NB4 (cell line): ENCODE data around the genes MS4A10 and TMEM109.

DNA sequence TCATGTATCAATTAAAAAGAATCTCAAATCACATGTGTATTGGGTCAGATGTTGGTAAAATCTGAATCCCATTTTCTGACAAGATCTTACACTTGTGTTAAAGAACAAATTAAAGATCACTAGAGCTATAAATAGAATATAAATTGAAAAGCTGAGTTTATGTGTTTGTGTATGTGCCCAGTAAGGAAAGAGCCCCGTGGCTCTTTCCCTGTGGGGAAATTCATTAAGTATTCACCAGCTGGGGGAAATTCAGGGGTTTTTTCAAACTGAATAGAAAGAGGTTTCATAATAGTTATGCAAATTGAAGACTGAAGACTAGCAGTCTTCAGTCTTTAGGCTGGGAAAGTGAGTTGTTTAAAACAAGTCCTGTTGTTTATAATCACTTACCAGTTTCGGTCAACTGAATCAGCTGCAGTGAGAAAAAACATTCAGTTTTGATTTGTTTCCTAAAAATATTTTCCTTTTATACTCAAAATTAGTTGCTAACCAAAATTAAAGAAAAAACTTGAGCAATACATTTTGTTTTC, 11.3 kb upstream of the MS4A7 start:
- RRBS = no CpG with 5 or more reads among the region's 2 CpGs

DNA sequence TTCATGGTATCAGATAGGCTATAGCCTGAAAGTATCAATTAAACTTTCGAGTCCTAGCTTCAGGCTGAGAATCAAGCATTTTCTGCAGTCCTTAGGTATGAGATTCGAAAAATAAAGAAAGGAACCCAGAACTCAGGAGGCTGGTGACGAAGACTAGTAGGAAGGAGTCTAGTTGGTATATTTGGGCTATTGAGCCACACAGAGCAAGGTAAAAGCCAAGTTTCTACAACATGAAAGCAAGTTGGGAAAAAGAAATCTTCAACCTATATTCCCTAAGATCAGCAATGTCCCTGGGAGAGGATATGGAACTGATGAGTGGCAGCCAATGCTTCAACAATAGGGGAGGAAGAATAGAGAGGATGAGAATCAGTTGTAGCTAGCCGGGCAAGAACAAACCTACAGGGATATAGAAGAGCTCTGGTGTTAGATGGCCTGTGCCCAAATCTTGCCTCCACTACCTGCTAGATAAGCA, 2.2 kb downstream of the MS4A7 start:
- RRBS = no CpG with 5 or more reads among the region's 4 CpGs

DNA sequence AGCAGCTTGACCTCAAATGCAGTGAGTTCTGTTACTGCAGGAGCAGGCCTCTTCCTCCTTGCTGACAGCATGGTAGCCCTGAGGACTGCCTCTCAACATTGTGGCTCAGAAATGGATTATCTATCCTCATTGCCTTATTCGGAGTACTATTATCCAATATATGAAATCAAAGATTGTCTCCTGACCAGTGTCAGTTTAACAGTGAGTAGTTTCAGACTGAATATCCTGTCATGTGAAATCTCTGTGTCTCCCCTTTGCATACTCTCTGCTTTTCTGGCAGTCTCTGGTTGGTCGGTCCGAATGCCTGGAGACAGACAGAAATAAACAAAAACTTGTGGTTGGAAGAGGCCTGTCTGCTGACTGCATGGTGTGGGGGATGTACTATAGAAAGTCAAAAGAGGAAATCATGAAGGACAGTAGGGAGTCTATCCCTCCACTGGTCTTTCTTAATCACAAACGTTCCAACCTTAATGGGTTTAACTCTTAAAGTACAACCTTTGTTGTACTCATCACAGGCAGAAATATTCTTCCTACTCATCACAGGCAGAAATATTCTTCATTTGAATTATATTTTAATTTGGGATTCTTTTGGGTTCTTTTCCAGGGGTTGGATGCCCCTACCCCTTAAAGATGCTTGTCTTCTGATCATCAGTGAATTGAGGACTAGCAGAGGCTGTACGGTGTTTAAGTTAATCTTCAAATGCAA, 6.7 kb upstream of the MS4A14 start:
- RRBS = no CpG with 5 or more reads among the region's 5 CpGs

DNA sequence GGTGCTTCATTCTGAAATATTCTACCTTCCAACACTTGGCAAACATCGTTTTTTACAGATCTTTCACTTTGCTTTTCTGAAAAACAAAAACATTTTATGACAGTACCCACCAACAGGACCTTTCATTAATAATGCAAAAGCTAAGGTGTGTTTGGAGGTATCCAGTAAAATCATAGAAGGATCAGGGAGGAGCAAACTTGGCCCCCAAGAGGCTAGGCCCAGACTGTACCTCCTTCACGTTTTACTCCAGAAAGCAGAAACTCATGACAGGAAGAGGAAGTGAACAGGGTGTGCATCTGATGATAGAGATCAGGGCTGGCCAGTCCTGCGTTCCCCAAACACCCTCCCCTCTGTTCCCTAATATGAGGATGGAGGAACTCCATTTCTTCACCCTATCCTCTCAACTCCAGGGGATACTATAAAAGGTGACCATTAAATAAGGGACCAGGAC, 10.3 kb upstream of the MS4A12 start:
- RRBS = no CpG with 5 or more reads among the region's 3 CpGs

DNA sequence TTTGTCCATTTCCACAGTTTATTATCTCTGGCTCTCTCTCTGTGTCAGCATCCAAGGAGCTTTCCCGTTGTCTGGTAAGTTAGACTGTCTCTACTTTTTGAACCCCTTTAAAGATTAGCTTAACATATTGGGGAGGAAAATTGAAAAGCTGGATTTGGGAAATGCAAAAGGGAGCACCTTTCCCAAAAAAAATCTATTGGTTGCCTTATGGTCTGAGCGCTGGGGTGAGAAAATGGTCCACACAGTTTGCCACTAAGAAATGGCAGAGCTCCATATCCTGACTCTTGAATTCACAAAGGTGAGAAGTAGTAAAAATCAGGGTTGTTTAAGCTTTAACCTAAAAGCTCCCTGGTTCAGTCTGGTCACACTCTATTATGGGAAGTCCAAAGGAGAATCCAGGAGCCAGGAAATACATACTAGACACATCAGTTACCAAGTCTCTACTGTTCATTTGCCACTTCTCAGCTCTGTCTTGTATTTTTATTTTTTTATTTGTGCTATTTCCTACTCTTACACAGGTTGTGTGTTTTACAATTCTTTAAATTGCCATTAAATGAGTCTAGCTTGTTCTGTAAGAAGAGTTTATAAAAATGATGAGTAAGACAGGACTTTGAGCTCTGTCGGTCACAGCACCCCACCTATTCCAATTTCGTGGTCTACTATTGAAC, 9.5 kb downstream of the MS4A12 start:
- RRBS = no CpG with 5 or more reads among the region's 4 CpGs

DNA sequence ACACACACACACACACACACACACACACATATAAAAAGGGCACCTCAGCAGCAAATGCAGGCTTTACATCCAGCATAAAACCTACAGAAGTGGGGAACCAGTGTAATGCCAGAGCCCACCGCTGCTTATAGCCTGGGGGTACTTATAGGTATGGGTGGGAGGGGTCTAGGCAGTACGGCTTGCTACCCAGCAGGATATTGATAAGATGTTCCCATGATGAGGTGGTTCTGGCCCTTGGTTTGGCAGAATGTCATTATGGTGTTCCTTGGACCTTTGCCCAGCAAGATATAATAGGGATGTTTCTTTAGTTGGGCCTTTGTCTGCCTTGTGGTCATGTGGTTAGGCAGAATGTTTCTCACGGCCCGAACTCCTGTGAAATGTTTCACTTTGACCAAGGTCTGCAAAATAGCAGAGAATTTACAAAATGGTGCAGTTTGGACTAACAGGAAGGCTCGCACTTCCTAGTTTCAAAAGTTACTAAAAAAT, 15.6 kb upstream of the MS4A8 start:
- RRBS = no CpG with 5 or more reads among the region's 5 CpGs

GRCh38 chr11:60784960-60785589, at the start of gene MS4A10:
Gene MS4A10, plus strand, starts transcription at chr11:60785333.
- RRBS = 72% methylated on average over 4 of the region's 13 CpGs

DNA sequence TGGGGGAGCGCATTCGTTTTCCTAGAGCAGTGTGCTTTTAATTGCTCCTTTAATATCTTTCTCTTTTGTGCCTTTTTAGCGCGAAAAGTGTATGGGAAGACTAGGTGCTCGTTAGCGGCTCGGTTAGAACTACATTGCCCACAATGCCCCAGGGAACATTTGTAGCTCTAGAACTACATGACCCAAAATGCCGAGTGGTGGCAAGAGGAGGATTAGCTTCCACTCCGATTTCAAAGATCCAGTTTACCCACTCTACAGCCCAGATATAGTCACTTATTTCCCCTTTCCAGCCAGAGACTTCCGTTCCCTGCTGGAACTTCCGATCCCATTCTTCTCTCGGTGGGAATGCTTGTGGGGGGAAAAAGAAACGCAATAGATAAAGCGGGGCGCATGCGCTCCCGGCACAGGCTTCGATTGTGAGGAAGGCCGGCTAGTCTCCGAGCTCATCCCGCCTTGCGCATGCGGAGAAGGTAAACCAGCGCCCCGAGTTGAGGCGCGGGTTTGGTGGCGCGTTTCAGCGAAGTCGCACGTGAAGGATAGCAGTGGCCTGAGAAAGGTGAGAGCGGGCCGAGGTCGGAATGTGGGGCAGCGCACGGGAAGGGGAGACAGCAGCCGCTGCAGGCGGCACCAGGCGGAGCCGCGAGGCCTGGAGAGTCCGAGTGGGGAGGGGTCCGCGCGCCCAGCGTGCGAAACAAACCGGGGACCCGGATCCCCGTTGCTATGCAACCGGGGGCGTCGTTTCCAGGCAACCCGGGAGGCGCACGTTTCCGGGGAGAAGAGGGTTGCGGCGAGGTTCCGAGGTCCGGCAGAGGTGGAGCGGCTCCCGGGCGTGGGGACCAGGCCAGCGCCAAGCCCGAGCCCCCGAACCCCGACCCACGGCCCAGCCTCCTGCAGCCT, at the start of gene TMEM109:
Gene TMEM109 (plus strand): TSS at position 446 of the 897 bp plus-strand sequence.
- RRBS = 0% methylated on average over 4 of the region's 70 CpGs

DNA sequence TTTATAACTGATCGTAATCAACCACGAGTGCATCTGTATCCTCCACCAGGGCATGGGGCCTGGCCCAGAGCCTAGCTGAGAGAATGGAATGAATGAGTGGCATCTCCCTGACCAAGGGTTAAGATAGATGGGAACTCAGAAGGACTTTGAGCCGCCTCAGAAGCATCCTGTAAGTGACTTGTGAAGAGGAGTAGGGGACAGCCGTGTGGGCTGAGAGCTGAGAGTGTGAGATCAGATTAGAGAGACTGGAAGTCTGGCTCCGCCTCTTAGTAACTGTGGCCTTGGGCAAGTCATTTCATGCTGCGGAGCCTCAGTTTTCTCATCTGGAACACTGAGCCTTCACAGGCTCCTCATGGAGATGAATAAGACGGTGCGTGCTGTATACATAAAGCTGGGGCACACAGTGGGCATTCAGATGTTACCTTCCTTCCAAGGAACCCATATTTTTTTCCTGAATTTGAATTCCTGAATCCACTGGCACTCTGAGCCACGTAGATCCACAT, 16.4 kb downstream of the CD6 start:
- RRBS = no CpG with 5 or more reads among the region's 9 CpGs

GRCh38 chr11:61021319-61022332, 50.1 kb downstream of the CD6 start:
- RRBS = no CpG with 5 or more reads among the region's 22 CpGs

GRCh38 chr11:61023560-61024018, 52.1 kb downstream of the CD6 start:
- RRBS = no CpG with 5 or more reads among the region's 10 CpGs

DNA sequence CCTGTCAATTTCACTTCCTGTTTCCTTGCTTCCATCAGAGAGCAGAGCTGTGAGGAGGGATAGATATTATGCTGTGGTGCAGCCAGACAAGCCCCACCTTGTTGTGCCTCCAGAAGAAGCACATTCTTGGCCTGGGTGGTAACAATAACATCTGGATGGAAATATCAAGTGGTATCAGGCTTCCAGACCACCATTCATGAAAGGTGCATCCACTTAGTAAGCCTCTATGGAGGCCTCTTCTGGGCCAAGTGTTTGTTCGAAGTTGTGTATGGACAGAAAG, 40.7 kb upstream of the CD5 start:
- RRBS = no CpG with 5 or more reads among the region's 1 CpG

DNA sequence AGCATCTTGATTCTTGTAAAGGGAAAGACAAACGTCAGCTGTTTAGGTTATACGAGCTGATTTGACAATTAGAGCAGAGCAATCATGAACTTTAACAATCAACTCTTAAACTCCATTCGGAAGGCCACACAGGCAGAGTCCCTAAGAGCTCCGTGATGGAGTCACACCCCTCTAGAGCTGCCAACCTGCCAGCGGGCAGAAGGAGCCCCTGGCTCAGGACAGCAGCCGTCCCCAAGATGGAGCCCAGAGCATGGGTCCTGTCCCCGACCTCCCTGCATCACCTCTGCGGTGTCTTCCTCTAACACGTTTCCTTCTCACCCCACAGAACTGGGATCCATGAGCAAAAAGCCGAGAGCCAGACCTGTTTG, 23.7 kb downstream of the CD5 start:
- RRBS = no CpG with 5 or more reads among the region's 10 CpGs

DNA sequence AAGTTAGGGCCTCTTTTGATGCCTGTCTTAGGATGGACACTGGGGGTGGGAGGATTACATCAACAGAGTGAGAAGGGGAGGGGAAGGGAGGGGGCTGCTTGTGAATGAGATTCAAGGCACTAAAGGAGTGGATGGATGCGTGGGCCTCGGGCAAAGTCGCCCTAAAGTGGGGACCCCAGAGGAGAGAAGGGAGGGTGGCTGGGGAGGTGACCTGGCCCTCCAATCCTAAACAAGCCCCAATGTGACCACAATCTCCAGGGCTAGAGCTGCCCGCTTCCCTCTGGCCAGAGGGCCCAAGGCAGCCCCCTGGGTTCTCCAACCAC, 28.5 kb downstream of the CD5 start:
- RRBS = no CpG with 5 or more reads among the region's 4 CpGs

DNA sequence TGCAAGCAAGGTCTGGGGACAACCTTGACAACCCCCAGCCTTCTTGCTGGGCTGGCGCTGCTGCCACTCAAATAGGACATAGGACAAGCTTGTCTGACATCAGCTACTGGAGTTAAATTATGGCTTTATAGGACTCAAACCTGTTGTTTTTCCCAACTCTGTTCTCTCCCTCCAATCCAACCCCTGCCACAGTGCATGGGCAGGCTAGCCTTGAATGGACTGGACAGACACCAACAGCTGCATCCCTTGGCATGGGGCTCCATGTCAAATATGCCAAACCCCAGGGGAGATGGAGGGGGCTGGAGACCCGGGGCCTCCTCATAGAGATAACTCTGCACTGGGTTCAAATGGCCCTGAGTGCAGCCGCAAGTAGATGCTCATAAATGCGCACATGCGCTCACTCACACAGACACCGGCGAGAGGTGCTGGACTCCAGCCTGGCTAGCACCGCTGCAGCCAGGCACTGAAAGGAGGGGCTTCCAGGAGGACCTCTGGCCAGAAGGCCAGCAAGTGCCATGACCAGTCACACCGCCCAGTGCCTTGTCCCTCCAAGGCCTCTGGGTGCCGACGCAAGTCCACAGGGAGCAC, 28.9 kb downstream of the CD5 start:
- RRBS = 100% methylated on average over 4 of the region's 11 CpGs

DNA sequence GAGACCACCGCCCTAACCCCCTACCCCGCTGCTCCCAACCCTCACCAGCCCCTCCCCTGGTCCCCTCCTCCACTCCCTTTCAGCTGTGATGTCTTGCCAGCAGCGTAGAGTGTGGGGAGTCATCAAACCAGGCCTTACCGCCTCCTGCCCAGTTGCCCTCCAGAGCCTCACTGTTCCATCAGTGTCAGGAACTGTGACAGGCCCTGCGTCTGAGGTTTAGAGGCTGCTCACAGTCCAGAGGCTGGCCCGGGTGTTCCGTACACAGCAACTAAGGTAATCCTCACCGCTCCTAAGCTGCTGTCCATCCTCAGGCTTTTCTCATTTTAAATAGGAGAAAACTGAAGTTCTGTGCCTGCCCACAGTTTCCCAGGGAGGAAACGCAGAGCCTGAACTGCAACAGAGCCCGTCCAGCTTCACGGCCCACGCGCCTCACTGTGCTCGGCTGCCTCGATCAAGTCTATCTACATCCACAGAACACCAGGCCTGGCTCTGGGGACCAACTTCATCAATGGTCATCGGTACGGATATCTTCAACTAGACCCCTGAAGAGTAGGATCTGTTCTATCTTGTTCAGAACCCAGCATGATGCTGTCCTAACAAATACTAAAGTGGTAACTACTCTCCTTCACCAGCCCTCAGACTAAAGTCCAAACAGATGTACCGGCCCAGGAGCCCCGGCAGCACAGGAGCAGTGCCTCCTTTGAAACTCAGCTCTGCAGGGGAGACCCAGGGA, 10.4 kb downstream of the VPS37C start:
- RRBS = no CpG with 5 or more reads among the region's 19 CpGs

GRCh38 chr11:61160269-61160757, 913 bp downstream of the VPS37C start:
- RRBS = no CpG with 5 or more reads among the region's 9 CpGs

DNA sequence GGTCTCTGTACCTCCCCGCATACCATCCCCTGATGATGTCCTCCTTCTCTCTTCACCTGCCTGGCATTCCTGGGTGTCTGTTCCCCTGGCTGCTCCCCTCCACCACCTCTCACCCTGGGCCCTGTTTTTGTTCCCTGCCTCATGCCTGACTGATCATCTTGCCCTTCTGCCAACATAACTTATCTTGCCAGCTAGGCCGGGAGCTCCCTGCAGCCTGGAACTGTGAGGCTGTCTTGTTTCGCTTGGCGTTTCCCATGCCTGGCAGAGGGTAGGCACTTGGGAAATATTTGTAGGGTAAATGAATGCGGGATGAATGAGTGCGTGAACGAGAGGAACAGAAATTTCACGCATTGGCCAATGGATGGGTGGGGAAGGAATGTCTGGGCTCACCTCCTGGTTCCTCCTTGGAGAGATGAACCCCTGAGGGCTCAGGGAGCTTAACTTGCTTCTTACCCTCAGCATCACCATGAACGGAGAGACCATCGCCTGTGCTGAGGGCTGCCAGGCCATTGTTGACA, 8.3 kb downstream of the PGA5 start:
- RRBS = no CpG with 5 or more reads among the region's 10 CpGs

DNA sequence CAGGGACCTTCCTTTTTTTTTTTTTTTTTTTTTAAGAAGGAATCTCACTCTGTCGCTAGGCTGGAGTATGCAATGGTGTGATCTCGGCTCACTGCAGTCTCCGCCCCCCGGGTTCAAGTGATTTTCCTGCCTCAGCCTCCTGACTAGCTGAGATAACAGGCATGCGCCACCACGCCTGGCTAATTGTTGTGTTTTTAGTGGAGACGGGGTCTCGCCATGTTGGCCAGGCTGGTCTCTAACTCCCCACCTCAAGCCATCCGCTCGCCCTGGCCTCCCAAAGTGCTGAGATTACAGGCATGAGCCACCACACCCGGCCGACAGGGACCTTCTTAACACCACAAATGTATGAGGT, 11.3 kb downstream of the TKFC start:
- RRBS = no CpG with 5 or more reads among the region's 12 CpGs

- RRBS = no CpG with 5 or more reads among the region's 13 CpGs
Observed at GRCh38 chr11:61515432-61516066, 7.0 kb downstream of the LRRC10B start.